ENCODE measurements around the genes MS4A6A and PRPF19.

GRCh38 chr11:59577960-59578395 is 37.6 kb downstream of the OSBP start:
- RRBS = no CpG with 5 or more reads among the region's 4 CpGs
CAGE:
- cytosol, long polyA plus RNA = no peak
- long polyA plus RNA = no peak
- nucleus, long polyA plus RNA = no peak

GRCh38 chr11:59581329-59582117 is 34.1 kb downstream of the OSBP start:
- RRBS = no CpG with 5 or more reads among the region's 2 CpGs
CAGE:
- cytosol, long polyA plus RNA = no peak
- long polyA plus RNA = no peak
- nucleus, long polyA plus RNA = no peak

DNA sequence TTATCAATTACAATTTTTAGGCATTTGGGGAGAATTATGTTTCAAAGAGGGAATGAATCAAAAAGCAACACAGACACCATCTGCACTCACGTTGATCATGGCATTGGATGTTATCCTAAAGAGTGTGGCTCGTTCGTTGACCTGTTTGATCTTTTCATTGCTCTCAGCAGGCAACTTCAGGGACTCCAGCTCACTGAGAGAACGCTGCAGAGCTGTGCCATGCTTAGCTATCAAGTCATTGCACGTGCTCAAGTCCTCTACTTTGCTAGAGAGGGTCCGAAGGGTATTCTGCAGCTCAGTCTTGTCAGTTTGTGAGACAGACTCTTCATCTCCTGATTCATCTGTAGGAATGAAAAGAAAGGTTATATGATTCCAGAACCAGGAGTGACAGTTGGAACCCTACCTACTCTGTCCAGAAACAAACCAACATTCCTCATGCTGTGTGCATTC is 7.2 kb downstream of the OSBP start:
- RRBS = no CpG with 5 or more reads among the region's 6 CpGs
CAGE:
- cytosol, long polyA plus RNA = no peak
- long polyA plus RNA = no peak
- nucleus, long polyA plus RNA = no peak

GRCh38 chr11:59891473-59892138 is 13.0 kb downstream of the OOSP3 start:
- RRBS = no CpG with 5 or more reads among the region's 8 CpGs
CAGE:
- cytosol, long polyA plus RNA = no peak
- long polyA plus RNA = no peak
- nucleus, long polyA plus RNA = no peak

- RRBS = no CpG with 5 or more reads among the region's 1 CpG
CAGE:
- cytosol, long polyA plus RNA = no peak
- long polyA plus RNA = no peak
- nucleus, long polyA plus RNA = no peak
Observed at GRCh38 chr11:60159647-60160198, 23.2 kb downstream of the MS4A6A start.

DNA sequence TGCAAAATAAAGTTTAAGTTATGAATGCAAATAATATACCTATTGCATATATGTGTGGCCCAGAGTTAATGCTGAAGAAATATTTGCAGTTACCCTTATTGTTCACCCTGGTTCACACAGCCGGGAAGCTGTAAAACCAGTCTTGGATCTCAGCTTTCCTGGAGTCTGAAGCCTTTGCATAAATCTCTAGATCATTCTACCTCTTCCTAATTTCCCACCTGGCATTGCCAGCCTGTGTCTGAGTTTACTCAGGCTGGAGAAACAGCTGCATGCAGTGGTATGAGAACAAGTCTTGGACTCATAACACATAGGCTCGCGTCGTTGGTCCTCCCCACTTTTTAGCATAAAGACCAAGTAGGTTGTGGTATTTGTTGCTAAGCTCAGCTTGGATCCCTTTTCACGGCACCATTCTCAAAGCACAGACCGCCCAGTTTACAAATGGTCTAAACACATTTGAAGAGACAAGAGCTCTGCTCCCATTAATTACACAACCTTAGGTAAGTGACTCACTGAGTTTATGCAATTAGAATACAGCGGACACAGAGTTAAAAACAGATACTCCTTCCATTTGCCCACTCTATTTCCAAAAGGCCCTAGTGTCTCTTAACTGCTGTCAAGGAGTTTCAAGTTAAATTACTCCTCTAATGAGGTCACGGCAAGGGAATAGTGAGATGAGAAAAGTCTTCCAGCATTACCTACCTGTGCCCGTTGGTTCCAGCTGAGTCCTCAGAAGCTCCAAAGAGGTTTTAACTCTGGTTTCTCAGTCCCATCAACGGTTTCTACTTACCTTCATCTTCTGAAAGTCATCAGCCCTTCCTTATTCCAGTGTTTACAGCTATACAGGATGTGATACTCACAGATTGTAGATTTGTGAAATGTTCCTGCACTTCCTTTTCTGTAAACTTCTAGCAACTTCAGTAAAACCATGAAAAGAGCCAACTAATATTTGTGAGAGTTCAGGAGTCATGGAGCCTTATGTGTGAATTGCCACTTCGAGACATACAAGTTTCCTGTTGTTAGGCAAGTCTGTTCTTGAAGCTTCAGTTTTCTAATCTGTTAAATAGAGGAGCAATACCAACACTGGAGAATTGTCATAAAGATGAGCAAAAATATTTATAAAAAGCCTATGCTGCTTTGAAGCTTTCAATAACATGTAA is at the start of gene MS4A6A:
MS4A6A (minus strand) TSS at position 805 of the 1,157 bp plus-strand sequence.
- RRBS = no CpG with 5 or more reads among the region's 11 CpGs
CAGE:
- cytosol, long polyA plus RNA = no peak
- long polyA plus RNA = no peak
- nucleus, long polyA plus RNA = no peak

DNA sequence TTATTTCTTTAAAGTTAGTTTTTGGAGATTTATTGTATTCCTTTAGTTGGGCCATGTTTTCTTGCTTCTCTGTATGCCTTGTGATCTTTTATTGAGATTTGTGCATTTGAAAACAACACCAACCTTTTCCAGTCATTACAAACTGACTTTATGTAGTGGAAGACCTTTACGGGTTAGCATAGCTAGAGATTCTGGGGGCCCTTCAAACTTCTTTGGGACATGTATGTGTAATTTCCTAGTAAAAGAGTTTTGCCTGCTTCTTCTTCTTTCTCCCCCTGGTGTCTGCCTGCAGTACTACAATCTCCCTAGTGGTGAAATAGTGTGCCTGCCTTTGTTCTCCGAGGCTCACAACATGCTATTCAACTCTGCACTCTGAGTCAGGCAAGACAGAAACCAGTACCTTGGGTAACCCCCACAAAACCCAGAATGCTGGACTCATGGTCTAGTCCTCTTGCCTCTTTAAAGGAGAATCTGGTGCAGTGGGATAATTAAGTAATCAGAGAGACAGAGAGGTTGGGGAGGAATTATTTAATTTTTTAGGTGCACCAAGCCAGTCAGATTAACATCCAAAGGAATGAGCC is 10.7 kb upstream of the MS4A6A start:
- RRBS = no CpG with 5 or more reads among the region's 2 CpGs
CAGE:
- cytosol, long polyA plus RNA = no peak
- long polyA plus RNA = no peak
- nucleus, long polyA plus RNA = no peak

- RRBS = no CpG with 5 or more reads among the region's 5 CpGs
CAGE:
- cytosol, long polyA plus RNA = no peak
- long polyA plus RNA = no peak
- nucleus, long polyA plus RNA = no peak
Observed at GRCh38 chr11:60263545-60263918, 16.9 kb upstream of the MS4A4A start.

DNA sequence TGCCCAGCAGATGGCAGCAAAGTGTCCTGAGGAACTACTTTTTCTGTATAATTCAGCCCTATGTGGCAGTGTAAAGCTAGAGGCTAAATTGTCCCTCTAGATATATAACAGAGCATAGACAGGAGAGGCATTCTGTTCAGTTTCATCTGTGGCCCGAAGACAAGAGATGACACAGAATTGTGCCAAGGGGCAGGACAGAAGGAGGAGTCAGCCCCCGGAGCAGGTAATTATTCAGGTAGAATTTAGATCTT is 14.8 kb upstream of the MS4A7 start:
- RRBS = no CpG with 5 or more reads among the region's 2 CpGs
CAGE:
- cytosol, long polyA plus RNA = no peak
- long polyA plus RNA = no peak
- nucleus, long polyA plus RNA = no peak

DNA sequence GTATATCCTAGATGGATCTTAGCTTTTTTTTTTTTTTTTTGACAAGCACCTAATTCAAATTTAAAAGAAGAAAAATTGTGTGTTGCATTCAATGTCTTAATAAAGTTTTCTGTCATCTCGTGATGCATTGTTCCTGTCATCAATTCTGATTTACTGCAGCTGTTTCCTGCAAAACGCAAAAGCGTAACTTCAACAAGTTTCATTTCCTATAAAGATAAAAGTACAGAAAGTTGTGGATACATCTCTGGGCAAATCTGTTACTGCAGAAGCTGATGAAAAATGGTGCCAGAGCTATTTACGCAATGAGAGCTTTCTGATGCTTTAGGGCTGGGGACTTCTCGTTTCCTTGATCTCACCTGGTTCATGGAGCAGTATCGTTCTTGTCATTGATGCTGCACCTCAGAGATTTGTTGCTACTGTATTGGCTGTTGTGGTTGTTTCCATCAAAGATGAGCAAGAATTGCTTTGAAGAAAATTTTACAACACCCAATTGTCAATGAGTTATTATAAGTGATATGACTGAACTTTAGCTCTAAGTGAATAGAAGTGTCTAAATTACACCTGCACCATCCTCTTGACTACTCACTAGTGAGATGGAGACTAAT is 15.5 kb upstream of the MS4A12 start:
- RRBS = no CpG with 5 or more reads among the region's 6 CpGs
CAGE:
- cytosol, long polyA plus RNA = no peak
- long polyA plus RNA = no peak
- nucleus, long polyA plus RNA = no peak

GRCh38 chr11:60906259-60906998 is at the start of gene PRPF19:
TSS of gene PRPF19 (minus strand) at chr11:60906585.
- RRBS = no CpG with 5 or more reads among the region's 63 CpGs
CAGE:
- cytosol, long polyA plus RNA = start-site peak on the minus strand at chr11:60906397-60906446, 448 reads; start-site peak on the minus strand at chr11:60906534-60906591, 1,221 reads
- long polyA plus RNA = start-site peak on the minus strand at chr11:60906394-60906447, 386 and 381 reads in 2 replicates; start-site peak on the minus strand at chr11:60906534-60906595, 877 and 1,450 reads in 2 replicates
- nucleus, long polyA plus RNA = start-site peak on the minus strand at chr11:60906397-60906446, 275 reads; start-site peak on the minus strand at chr11:60906534-60906595, 1,019 reads

GRCh38 chr11:60938175-60938661 is 13.8 kb downstream of the SLC15A3 start:
- RRBS = no CpG with 5 or more reads among the region's 11 CpGs
CAGE:
- cytosol, long polyA plus RNA = no peak
- long polyA plus RNA = no peak
- nucleus, long polyA plus RNA = no peak

GRCh38 chr11:60984099-60984553 is 12.6 kb downstream of the CD6 start:
- RRBS = no CpG with 5 or more reads among the region's 6 CpGs
CAGE:
- cytosol, long polyA plus RNA = no peak
- long polyA plus RNA = no peak
- nucleus, long polyA plus RNA = no peak

DNA sequence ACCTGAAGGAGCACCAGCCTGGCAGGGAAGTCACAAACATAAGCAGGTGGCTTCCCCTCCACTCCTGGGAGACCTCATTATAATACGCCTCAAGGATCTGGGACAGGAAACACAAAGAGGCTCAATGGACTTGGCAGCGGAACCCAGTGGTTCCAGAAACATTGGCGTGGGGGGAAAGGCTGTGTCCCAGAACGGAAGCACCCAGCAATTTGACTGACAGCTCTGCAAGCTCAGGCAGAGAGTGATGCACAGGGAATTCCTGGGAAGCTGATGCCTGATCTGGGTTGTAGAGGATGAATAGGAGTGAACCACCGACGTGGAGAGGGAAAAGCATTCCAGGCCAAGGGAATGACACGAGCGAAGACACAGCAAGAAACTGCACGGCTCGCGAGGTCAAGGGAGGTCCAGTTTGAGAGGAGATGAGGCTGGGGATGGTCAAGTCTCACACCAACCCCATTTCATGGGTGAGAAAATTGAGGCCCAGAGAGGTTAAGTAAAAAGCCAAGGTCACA is 51.3 kb downstream of the CD6 start:
- RRBS = no CpG with 5 or more reads among the region's 11 CpGs
CAGE:
- cytosol, long polyA plus RNA = no peak
- long polyA plus RNA = no peak
- nucleus, long polyA plus RNA = no peak

GRCh38 chr11:61026032-61026710 is 54.7 kb downstream of the CD6 start:
- RRBS = no CpG with 5 or more reads among the region's 24 CpGs
CAGE:
- cytosol, long polyA plus RNA = no peak
- long polyA plus RNA = no peak
- nucleus, long polyA plus RNA = no peak

DNA sequence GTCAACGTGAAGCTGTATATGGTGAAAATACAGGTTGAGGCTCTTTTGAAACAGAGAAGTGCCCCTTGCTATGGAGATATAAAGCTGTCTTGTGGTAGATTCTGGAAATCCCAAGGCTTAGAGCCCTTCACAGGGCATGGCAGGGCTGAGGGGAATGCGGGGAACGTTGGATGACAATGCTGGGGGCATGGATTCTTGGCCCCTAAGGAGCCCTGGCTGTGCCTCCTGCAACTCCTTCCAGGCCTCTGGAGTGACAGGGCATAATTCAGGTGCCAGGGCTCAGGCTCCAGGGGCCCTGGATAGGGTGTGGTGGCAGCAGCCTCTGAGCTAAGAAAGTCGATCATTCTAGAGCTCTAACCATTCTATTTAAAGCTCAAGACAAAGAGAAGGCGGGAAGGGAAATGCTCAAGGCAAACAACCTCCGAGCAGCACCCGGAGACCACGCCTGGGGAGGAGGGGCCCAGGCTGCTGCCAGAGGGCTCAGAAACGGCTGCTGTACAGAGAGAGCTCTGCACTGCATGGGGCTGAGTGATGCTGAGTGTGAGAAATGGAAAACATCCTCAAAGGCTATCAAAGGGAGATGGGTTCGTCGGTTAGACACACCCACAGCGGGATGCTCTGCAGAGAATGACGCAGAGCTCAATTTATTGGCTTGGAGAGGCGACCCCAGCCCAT is 60.2 kb upstream of the CD5 start:
- RRBS = no CpG with 5 or more reads among the region's 14 CpGs
CAGE:
- cytosol, long polyA plus RNA = no peak
- long polyA plus RNA = no peak
- nucleus, long polyA plus RNA = no peak

DNA sequence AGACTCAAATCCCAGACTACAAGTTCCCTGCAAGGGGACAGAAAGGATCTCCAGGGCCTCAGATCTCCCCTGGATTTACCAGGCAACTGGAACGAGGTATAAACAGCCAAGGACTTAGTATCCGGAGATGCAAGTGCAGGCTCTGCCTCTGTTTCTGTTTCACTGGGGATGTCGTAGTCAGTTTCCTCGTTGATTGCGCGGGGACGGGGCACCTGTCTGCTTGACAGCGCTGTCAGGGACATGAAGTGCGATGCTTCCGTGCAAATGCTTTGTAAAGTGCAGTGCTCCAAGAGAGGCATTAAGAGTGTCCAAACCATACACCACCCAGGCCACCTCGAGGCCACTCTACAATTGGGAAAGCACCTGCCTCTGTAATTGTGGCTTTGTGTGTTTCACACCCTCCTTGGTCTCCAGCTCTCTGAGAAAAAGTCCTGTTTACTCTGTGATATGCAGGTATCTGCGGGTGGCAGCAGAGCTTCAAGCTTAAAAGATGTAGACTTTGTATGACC is 18.7 kb upstream of the CD5 start:
- RRBS = no CpG with 5 or more reads among the region's 12 CpGs
CAGE:
- cytosol, long polyA plus RNA = no peak
- long polyA plus RNA = no peak
- nucleus, long polyA plus RNA = no peak

- RRBS = no CpG with 5 or more reads among the region's 11 CpGs
CAGE:
- cytosol, long polyA plus RNA = no peak
- long polyA plus RNA = no peak
- nucleus, long polyA plus RNA = no peak
Observed at GRCh38 chr11:61092186-61092820, 10.0 kb upstream of the CD5 start.

- RRBS = no CpG with 5 or more reads among the region's 11 CpGs
CAGE:
- cytosol, long polyA plus RNA = no peak
- long polyA plus RNA = no peak
- nucleus, long polyA plus RNA = no peak
Observed at GRCh38 chr11:61118418-61118915, 16.2 kb downstream of the CD5 start.

GRCh38 chr11:61119621-61120403 is 17.5 kb downstream of the CD5 start:
- RRBS = 94% methylated on average over 5 of the region's 15 CpGs
CAGE:
- cytosol, long polyA plus RNA = no peak
- long polyA plus RNA = no peak
- nucleus, long polyA plus RNA = no peak